ENCODE data around the gene TBX20.

DNA sequence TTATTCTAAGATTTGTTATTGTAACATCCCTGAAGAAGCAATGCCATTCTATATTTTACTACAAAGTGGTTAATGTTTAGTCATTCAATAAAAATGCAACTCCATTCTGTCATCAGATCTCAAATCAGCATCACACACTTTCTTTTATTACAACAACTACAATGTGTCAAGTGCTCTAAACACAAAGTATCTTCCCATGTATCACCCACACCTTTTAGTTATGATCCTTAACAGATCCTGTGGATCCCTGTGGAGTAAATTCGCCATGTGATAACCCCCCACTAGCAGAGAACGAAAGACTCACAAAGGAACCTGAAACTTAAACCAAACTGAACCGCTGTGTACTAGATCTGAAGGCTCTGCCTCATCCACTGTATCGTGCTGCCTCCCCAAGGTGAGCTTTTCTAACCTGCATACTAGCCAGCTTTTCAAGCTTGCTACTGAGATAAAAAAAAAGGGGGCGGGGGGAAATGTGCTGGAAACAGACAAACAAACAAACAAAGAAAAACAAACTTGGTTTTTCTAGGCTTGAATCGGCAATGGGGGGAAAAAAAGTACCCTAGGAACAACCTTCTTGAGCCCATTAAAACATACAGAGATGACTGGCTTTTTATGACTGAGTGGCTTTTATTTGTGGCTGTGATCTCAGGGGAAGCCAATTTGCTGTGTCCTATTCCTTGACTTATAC lies 1.7 kb downstream of the DPY19L1 start:
- PRO-cap = no peak

- PRO-cap = bidirectional peak, plus-strand start at chr7:35254193, minus-strand start at chr7:35254096
These were observed at the start of gene TBX20 for GRCh38 chr7:35253483-35254408. Gene TBX20 (minus strand): TSS chr7:35254100.

GRCh38 chr7:35313673-35313882 lies 59.7 kb upstream of the TBX20 start:
- PRO-cap = no peak

GRCh38 chr7:35680542-35681027 lies 14.3 kb downstream of the HERPUD2 start:
- PRO-cap = no peak

DNA sequence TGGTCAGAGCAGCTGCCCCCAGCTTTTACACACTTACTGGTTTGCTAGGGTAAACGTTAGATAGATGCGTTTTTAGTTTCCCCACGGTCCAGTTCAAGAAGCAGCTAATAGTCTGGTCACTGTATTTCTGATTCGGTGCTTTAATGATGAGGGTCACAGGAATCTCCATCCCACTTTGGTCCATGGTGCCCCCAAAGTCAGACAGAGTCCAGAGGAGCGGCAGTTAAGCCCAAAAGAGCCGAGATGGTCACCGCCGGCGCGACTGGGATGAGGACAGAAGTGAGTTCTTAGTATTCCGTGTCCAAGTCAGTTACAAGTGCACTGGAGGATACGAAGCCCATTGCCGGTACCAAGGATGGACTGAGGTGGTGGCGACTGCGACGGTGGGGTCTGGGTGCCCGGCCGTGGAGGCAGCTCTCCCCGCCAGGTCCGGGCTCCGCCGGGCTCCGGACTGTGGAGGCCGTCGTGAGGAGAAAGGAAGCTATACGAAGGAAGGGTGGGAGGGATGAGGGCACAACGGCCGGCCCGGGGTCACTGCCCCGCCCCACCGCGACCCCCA lies 709 bp downstream of the HERPUD2 start:
- PRO-cap = unidirectional peak, plus-strand start at position 173 of the sequence; bidirectional peak, plus-strand start outside the sequence, minus-strand start at position 459 of the sequence

- PRO-cap = no peak
These were observed 46.7 kb upstream of the SEPTIN7 start for GRCh38 chr7:35753841-35754779.

GRCh38 chr7:35883646-35884029 lies 82.8 kb downstream of the SEPTIN7 start:
- PRO-cap = no peak

GRCh38 chr7:36092031-36092782 lies 60.8 kb upstream of the EEPD1 start:
- PRO-cap = no peak

DNA sequence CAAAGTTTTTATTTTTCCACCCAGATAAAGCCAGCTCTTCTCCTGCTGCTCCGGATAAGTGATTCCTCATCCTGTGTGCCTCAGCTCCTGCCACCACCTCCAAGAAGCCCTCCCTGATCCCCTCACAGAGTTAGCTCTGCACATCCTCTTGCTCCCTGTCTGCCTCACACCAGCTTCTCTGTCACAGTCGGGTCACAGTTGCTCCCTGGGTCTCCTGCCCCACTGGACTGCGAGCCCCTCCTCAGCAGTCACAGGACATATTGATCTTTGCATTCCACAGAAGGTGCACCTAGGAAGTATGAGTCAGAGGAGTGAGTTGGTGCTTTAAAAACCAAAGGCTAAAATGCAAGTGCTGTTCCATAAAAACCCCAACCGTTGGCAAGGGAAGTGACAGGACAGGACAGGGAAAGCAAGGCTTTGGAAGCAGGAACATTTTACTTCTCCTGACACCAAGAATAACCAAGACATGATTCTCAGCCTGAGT lies 36.6 kb upstream of the EEPD1 start:
- PRO-cap = no peak

DNA sequence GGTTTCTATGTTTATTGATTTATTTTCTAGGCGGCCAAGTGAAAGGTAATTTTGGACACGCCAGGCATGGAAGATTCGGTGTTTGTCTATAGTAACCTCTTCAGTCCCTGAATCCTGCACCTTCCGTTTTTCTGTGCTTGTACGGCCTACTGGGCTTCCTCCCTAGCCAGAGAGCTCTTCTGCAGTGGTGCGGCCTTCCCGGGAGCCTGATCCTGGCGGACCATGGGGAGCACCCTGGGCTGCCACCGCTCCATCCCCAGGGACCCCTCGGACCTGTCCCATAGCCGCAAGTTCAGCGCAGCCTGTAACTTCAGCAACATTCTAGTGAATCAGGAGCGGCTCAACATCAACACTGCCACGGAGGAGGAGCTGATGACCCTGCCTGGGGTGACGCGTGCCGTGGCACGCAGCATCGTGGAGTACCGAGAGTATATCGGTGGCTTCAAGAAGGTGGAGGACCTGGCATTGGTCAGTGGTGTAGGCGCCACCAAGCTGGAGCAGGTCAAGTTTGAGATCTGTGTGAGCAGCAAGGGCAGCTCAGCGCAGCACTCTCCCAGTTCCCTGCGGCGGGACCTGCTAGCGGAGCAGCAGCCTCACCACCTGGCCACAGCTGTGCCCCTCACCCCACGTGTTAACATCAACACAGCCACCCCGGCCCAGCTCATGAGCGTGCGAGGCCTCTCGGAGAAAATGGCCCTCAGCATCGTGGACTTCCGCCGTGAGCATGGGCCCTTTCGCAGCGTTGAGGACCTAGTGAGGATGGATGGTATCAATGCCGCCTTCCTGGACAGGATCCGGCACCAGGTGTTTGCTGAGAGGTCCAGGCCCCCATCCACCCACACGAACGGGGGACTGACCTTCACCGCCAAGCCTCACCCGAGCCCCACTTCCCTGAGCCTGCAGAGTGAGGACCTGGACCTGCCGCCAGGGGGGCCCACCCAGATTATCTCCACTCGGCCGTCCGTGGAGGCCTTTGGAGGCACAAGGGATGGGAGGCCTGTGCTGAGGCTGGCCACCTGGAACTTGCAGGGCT lies 1.4 kb downstream of the EEPD1 start:
- PRO-cap = no peak

DNA sequence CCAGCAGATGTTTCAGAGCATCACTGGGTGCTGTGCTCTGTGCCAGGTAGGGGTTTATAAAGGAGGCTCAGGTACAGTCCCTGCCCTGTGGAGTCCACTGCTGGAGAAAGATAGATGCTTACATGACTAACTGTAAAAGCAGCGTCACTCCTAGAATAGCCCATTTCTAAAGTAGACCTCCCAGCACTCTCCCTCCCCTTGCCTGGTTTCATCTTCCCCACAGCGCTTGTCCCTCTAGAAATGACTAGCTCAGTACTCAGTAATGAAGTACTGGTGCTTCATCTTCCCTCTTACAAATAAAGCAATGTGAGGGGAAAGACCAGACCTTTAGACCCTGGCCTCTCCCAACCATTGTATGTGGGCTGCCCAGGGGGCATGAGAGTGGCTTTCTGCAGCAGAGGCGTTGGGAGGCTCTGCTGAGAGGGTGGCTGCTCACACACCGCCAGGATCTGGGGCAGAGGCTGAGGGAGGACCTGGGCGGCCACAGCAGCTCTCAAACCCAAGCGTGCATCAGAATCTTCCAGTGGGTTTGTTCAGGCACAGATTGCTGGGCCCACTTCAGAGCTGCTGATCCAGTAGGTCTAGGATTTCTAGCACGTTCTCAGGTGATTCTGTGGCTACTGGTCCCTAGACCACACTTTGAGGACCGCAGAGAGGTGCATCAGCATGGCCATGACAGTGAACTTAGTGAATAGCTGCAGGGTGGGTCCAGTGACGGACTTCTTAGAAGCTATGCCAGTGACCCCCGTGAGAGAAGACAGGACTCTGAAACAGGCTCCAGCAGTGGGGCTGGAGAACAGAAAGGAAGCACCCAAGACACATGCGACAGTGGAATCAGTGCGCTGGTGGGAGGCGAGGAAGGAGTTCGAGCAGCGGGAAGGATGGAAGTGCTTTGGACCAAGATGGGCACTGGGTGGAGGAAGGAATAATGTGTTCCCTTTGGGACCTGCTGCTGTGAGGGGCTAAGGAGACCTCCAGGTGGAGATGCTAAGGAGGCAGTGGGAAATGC lies 87.5 kb downstream of the MATCAP2 start:
- PRO-cap = no peak

DNA sequence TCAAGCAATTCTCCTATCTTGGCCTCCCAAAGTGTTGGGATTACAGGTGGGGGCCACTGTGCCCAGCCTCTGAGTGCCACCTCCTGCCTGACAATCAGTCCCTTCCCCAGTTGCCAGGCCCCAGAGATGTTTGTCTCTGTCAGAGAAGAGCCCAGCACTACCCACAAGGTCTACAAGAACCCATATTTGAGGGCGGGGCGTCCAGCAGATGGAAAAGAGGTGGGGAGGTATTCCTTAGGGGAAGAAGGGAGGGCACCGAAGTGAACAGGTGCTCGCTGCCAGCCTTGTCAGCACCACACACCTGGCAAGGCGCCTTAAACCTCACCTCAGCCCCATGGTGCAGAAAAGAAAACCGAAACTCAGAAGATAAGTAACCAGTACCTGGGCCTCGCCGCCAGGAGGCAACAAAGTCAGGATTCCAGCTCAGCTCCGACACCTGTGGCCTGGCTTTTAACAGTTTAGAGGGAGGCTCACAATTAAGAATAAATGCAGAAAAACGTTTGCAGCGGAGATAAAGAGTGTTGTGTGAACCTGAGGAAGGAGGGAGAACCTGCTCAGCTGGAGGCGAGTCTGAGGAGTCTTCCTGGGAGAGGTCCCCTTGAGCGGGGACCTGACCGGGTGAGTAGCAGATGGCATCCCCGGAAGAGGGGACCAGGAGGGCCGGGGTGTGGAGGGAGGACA lies 54.5 kb downstream of the MATCAP2 start:
- PRO-cap = no peak

DNA sequence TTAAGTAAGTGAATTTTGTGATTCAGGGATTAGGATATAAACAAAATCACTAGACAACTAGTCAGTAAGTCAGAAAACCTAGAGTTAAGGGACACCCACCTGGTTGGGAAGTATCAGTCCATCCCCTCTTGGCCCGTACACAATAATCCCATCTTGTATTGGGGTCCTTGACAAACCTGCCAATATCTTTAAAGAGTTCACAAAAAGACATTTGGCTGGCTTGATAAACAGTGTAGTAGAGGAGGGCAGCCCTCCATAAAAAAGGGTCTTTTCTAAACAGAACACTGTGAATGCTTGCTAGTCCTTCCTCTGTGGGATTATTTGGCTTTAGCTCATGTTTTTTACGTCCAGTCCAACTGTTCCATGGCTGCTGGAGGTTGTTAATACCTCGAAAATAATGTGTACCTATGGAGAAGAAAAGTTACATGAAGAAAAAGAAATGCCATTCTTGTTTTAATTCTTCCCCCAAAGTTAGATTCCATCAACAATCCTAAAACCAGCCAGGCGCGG lies 33.2 kb downstream of the MATCAP2 start:
- PRO-cap = no peak

GRCh38 chr7:36599665-36600361 lies 124.5 kb downstream of the AOAH start:
- PRO-cap = no peak

- PRO-cap = unidirectional peak, plus-strand start at chr7:36645278
These were observed 79.3 kb downstream of the AOAH start for GRCh38 chr7:36644863-36645429.

- PRO-cap = no peak
These were observed 62.9 kb downstream of the AOAH start for GRCh38 chr7:36661199-36661933.

- PRO-cap = no peak
These were observed 182.7 kb upstream of the AOAH start for GRCh38 chr7:36906947-36907469.

GRCh38 chr7:37201485-37202057 lies 247.1 kb downstream of the ELMO1 start:
- PRO-cap = no peak

- PRO-cap = no peak
These were observed 56.6 kb downstream of the ELMO1 start for GRCh38 chr7:37392154-37392377.

GRCh38 chr7:37446271-37446743 lies 2.4 kb downstream of the ELMO1 start:
- PRO-cap = no peak